Mucosa of descending colon (tissue), 1 donor: ENCODE measurements around the genes INAFM1, KPTN and NOP53.

DNA sequence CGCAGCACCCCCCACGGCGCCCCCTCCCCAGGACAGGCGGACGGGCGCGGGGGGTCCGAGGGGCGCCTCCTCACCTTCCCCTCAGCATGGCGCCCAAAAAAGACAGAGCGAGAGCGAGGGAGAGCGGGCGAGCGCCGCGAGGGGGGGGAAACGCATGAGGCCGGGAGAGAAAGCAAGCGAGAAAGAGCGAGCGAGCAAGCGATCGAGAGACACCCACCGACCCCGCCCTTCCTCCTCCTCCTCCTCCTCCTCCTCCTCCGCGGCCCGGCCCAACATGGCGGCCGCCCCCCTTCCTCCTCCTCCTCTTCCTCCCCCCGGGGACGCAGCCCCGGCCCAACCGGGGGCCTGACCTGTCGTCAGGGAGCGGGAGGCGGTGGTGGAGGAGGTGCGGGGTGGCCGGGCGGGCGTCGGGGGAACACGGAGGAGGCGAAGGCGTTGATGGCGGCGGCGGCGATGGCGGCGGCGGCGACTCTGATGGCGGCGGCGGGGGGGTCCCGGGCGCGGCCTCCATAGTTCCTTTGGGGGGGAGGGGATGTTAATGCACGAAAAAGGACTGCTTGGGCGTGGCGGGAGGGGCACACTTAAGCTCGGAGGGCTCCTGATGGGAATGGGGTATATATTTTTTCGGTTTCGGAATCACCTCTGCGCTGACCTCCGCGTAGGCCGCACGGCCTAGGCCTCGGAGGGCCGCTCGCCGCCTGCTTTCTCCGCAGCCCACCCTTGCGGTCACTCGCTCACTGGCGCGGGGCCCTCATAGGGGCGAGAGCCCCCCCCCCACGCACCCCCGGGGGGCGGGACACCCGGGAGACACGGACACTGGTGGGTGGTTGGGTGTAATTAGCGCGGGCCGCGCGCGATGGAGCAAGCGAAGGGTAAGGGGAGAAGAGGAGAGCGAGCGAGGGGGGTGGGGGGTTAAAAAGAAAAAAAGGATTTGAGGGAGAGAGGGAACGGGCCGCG, 1.2 kb downstream of the ZC3H4 start:
- PRO-cap, result bidirectional peak, plus-strand start at position 253 of the sequence, minus-strand start at position 156 of the sequence; bidirectional peak, plus-strand start at position 435 of the sequence, minus-strand start at position 485 of the sequence

- PRO-cap, result no peak
Observed at GRCh38 chr19:47158213-47158809, 27.7 kb downstream of the SAE1 start.

DNA sequence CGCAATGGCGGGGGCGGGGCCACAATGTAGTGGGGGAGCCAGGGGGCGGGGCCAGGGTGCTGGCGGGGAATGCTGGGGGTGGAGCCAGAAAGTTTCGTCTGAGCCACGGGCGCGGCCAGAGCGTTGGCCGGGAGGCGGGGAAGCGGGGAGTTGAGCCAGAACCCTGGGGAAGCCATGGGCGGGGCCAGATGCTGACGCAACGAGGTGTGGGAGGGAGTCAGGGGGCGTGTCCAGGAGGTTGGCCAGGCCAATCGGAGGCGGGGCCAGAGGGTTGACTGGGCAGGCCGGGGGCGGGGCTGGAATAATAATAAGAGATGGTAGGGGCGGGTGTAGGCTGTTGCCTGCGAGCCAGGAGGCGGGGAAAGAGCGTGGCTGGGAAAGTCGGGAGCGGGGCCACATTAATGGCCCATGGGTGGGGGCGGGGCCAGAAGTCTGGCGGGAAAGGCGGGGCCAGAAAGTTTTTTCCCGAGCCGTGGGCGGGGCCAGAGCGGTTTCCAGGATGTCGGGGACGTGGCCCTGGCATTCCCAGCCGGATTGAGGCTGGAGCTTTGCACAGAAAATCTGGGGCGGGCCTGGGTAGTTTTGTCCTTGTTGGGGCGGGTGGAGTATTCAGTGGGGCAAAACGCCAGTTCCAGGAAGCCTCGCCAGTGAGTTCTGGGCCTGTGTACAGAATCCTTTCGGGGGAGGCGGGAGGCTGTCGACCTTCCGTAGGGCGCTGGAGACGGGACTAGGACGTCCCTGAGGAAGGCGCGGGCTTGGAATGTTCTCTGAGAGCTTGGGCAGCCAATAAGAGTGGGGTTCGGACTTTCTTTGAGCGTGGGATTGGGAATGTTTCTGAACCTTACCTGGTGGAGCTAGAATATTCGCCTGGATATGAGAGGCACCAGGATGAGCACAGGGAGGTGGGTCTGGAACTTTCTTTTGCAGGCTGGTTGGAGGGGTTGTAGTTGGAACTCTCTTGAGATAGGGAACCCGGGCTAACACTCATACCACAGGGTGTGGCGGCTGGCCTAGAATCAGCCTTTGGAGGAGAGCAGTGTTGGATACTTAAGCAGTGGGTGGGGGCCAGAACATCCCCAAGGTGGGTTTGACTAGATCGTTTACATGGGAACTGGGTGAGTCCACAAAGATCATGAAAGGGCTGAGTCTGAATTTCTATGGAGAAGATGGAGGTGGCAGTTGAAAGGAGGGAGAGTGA, 1.1 kb downstream of the CCDC9 start:
- PRO-cap, result bidirectional peak, plus-strand start at position 490 of the sequence, minus-strand start at position 174 of the sequence; unidirectional peak, plus-strand start at position 522 of the sequence; unidirectional peak, plus-strand start at position 647 of the sequence; bidirectional peak, plus-strand start at position 718 of the sequence, minus-strand start at position 729 of the sequence

DNA sequence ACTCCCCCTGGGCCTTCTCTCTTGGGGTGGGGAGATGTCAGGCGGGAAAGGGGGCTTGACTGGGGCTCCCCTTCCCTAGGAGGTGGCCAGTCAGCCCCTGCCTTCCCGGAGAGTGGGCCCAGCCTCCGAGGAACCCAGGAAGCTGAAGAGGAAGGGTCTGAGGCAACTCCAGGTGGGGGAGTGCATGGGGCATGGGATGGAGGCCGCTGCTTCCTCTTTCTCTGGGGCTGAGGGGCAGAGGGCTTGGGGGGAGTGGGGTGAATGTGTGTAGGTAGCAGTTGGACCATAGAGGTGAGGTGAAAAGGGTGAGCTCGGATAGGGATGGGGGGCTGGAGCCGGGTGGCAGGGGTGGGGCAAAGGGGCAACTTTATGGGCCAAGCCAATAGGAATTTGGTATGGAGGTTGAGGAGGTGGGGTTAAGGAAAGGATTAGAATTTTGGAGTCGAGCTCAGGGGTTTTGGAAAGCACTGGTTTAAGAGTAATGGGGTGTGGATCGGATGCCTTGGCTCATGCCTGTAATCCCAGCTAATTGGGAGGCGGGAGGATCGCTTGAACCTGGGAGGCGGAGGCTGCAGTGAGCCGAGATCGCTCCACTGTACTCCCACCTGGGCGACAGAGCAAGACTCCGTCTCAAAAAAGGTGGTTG, 2.6 kb upstream of the INAFM1 start:
- PRO-cap, result no peak

- PRO-cap, result bidirectional peak, plus-strand start at chr19:47274883, minus-strand start at chr19:47274657
Observed at GRCh38 chr19:47274795-47275115, at the start of gene INAFM1. Gene INAFM1 (plus strand): TSS chr19:47274885.

GRCh38 chr19:47418478-47419296, 640 bp downstream of the MEIS3 start:
- PRO-cap, result no peak

DNA sequence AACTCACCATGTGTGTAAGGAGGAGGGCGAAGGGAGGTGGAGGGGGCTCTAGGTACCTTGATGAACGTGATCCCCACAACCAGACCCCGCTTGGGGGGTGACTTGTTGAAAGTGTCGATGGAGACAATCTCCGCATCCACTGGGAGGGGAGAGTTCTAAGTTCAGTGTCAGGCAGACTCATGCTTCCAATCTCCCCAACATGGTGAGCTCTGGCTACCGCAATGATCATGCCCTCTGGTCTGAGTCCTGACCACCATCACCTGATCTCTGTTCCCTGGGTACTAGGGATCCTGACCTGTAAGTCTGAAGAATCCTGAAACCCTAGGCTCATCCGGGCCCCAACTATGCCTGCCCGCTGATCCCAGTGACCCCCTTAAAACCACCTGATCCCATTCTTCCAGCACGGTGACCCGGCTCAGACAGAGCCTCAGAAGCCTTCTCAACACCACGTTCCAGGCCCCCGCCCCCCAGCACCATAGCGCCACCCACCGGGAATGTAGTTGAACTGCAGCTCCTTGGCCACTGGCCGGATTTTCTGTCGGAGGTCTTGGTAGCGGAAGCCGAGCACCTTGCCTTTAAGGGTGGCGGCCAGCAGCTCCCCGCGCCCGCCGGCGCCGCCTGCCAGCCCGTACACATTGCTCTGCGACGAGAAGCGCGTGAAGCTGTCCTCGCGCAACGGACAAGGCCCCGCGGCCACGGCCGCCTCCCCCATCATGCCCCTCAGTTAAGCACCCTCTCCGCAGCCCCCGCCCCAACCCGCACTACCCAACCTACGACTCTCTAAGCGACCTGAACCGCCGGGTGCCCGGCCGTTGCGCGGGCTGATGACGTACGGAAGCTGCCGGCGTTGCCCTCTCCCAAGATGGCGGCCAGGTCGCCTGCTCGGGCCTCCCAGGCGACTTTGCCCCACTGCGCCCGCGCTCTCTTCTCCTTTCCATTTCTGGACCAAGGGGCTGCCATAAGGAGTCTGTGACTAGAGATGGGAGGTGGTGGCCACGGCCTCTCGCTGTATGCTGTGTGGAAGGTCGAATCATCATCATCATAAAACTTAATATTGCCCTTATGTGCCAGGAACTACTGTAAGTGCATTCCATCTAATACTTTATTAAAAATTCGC, at the start of gene KPTN:
Gene KPTN (minus strand): TSS at position 774 of the 1,117 bp plus-strand sequence.
- PRO-cap, result bidirectional peak, plus-strand start at position 937 of the sequence, minus-strand start at position 752 of the sequence

DNA sequence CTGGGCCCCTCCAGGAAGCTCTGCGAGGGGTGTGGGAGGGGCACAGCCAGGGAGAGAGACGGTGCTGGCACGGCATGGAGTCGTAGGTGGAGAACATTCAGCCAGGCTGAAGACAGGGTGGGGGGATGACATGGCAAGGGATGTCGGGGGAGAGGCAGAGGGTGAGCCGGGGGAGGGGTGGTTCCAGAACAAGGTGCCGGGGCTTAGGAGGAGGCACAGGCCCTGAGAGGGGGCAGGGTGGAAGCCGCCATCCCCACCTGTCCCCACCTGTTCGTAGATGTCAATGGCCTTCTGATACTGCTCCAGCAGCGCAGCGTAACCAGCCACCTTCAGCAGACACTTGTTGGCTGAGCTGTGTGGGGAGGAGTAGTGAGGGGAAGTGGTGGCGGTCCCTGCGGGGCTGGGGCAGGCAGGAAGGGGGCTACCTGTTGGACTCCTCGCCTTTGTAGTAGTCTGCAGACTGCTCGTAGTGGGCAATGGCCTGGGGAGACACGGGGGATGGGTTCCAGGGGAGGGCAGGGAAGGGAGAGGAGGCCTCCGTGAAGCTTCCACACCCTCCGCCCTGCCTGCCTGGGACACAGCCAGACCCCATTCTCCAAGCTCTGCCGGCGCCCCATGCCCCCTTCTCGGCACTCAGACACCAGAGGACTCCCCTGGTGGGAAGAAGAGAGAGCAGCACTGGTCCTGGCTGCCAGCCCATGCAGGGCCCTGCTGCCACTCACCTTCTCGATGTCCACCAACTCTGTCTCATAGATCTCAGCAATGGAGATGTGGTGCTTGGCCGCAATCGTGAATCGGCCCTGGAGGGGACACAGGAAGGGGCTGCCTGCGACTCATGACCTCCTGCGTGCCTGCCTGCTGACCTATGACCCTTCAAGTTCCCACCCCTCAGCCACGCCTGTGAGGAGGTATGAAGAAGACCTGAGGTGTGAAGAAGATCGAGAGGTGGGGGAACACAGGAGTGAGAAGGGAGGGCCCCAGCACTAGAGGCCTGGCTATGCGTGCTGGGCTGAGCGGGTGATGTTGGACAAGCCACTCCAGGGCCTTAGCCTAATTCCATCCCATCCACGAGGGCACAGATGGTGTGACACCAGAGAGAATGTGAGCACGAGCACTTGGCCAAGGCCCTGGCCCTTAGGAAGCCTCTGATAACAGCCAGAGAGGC, 9.1 kb upstream of the KPTN start:
- PRO-cap, result no peak

- PRO-cap, result no peak
Observed at GRCh38 chr19:47495314-47495773, 11.3 kb upstream of the KPTN start.

DNA sequence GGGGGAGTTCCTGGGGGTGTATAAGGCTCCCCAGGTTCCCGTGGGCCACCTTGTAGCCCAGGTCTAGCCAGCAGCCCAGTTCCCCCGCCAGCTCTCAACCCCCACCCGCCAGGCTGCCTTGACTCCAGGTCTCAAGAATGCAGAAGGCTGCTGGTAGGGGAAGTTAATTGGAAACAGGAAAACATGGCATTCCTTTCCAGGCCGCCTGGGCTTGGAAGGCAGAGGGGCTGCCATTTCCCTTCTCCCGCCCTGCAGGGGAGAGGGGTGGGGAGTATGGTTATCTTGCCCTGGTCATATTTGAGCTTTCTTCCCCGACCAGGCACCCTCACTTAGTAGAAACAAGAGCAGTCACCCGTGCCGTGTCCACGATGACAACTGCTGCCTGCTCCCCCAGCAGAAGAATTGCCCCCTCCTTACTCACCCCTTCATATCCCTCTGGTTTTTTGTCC, 4.3 kb downstream of the BICRA start:
- PRO-cap, result no peak

DNA sequence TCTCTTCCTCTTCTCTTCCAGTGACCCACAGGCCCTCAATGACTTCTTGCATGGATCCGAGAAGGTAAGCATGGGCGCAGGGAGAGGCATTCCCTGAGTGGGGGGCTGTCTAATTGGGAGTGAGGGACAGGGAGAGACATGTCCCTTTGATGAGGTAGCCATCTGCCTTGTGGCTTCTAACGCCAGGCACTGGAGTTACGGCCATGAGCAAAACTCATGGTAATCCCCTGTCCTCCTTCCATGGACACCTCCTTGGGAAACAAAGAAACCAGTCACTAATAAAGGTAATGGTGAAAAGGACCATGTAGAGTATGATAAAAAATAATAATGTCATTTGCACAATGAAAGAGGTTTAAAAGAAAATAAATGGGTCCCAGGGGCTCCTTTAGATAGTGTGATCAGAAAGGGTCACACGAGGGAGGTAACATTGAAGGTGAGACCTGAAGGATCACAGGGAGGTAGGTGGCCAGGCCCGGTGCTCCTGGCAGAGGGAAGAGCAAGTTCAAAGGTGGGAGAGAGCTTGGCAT, 39.5 kb upstream of the EHD2 start:
- PRO-cap, result no peak

DNA sequence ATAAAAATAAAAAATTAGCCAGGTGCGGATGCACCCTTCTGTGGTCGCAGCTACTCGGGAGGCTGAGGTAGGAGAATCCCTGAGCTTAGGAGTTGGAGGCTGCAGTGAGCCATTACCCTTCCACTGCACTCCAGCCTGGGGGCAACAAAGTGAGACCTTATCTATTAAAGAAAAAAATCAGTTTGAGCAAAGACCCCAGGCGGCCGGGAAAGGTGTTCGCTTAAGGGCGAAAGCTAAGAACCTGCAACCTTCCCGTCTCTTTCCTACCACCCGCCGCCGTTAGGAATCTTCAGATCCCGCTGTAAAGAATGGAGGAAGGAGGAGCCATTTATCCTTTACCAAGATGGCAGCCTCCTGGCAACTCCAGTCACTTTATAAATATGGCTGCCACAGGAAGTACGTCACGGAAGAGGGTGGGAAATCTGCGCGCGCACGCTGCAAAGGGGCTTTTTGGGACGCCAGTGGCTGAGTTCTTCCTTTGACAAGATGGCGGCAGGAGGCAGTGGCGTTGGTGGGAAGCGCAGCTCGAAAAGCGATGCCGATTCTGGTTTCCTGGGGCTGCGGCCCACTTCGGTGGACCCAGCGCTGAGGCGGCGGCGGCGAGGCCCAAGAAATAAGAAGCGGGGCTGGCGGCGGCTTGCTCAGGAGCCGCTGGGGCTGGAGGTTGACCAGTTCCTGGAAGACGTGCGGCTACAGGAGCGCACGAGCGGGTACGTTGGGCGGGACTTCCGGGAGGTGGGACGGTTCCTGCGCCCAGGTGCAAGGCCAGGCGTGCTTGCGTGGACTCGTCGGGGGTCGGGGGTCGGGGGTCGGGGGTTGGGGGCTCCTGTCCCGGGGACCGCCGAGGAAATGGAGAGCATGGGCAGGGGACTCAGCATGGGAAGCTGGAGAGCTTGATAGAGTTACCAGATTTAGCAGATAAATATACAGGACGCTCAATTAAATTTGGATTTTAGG, at the start of gene NOP53:
Gene NOP53 (plus strand): TSS at position 473 of the 957 bp plus-strand sequence.
- PRO-cap, result bidirectional peak, plus-strand start at position 468 of the sequence, minus-strand start at position 345 of the sequence; bidirectional peak, plus-strand start at position 743 of the sequence, minus-strand start at position 708 of the sequence

GRCh38 chr19:47881695-47881942, 4.5 kb downstream of the SULT2A1 start:
- PRO-cap, result no peak

DNA sequence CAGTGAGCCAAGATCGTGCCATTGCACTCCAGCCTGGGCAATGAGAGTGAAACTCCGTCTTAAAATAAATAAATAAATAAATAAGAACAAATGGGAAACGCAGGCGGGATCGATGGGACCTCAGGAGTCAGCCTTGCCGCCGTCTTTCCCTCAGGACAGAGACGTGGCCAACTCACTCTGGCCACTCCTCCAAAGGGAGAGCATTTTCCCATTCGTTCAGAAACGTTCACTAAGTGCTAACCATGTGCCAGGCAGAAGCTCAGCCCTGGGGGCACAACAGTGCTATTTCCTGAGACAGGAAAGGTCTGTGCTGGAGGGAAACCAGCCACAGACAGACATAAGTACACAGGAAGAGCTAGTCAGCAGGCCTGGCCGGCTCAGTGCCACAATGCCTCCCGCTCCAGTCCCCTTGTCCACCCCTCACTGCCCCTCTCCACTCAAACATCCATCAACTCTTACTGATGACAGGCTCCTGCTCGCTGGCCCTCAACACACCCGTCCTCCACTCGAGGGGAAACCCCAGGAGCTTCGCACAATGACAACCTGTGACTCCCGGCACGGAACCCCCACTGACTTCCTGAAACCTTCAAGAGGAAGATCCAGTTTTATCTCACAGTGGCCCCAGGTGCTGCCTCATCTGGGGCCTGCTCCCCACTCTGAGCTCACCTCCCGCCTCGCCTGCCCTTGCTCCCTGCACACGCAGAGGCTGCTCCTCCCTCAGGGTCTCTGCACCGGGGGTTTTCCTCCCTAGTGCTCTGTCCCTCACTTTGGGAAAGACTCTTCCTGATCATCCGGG, 11.3 kb upstream of the PLA2G4C start:
- PRO-cap, result no peak

DNA sequence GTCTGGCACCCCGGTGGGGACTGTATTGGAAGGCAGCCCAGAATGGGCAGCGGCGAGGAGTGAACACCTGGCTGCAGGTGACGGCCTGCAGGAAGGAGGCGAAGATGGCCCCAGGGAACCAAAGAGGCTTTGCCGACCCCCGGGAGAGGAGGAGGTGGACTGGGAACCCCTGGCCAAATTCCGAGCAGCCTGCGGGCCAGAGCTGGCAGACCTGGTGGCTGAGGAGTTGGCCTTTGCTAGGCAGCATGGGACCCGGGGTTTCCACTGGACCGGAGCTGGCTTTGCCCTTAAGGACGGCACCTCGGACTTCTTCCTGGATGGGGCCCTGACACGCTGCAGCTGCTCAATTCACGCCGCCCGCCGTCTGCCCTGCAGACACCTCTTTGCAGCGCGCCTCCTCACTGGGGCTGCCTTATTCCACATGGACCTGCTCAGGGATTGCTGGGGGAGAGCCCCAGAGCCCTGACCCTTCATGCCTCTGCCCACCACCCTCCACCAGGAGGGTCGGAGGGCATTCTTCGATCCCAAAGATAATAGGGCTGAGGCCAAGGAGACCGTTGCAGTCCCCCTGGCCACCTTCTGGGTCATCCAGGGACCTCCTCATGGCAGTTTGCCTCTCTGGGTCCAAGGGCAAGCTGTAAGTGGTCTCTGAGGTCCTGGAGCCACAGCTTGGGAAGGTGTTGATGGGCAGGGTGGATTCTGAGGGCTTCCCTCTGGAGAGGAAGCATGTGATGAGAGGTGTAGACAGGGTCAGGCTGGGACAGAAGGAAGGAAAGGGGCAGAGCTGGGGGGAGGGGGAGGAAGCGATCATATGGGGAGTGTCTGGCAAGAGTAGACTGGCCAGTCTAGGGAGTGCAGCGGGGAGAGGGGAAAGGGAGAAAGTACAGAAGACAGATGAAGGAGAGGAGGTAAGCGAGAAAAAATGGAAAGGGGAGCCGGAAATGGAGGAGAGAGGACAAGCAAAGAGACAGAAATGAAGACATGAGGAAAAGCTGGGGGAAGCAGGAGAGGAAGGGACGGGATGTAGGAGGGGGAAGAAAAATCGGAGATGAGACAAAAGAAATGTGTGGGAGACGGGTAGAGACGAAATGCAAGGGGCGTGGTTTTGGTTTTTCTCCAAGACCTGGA, 26.2 kb downstream of the ZSWIM9 start:
- PRO-cap, result no peak

- PRO-cap, result bidirectional peak, plus-strand start at chr19:48333241, minus-strand start at chr19:48332946; unidirectional peak, plus-strand start at chr19:48333465
Observed at GRCh38 chr19:48333092-48333615, 7.8 kb downstream of the EMP3 start.

DNA sequence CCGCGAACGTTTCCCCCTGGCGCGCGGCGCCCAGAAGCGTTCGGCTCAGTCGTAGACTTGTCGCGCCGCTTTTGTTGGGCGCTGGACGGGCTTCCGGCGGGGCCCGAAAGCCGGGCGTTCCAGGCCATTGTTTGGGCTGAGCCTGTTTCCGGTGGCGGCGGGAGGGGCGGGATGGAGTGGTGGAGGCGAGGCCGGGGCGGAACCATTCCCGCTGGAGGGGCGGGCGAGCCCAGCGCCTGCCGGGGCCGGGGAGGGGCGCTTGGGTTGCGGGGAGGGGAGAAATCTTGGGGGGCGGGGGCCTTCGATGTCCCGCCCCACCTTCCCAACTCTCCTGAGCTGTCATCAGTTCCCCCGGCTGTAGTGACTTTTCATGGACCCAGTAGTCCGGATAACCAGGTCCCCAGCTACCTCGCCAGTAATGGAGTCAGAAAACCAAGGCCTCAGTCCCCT, 445 bp downstream of the CYTH2 start:
- PRO-cap, result unidirectional peak, minus-strand start at position 138 of the sequence

DNA sequence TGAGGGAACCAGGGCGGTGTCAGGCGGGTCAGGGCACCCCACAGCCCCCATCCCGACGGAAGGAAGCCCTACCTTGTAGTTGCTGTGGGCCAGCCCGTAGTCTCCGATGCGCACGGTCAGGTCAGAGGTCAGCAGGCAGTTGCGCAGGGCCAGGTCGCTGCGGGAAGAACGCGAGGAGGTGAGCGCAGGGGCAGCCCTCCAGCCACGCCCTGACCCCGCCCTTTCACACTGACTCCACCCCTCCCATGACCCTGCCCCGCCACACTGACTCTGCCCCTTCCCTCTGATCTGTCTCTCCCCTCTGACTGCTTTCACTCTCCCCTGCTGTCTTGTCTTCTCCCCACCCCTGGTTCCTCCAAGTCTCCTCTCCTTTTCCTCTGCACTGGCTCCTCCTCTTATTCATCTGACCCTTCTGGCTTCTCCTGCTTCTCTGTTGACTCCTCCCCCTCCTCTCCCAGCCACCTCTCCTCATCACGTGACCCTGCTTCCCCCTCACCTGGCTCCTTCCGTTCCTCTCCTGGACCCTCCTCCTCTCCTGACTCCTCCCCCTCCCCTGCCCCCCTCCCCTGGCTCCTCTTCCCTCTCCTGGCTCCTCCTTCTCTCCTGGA, 10.1 kb downstream of the LMTK3 start:
- PRO-cap, result no peak

GRCh38 chr19:48502014-48502721, 9.5 kb downstream of the LMTK3 start:
- PRO-cap, result no peak

DNA sequence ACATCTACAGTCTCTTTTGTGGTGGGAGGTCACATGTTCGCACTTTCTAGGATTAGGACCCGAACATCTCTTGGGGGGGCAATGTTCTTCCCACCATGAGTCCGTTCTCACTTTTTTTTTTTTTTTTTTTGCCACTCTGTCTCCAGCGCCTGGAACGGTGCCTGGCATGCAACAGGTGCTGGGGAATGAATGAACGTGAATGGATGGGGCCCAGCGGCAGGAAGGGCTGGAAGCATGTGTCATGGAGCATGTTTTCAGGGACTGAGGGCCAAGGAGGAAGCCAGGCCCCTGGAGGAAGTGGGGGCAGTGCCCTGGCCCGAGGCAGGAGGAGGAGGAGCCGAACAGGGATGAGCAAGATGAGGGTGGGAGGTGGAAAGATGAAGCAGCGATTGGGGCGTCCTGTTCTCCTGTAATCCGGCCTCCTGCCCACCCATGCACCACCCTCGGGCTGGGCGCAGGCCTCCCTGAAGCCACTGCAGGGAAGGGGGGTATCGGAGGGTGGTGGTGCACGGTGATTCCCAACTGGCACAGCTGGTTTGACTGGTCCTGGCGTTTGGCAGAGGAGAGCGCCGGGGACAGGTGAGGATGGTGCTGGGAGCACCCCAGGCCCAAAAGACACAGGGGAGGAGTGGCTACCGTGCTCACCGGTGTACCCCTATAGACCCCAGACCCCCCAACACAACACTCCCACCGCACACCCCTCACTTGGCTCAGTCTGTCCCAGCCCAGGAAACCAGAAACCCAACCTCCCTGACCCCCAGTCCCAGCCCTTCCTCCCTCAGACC, 8.7 kb upstream of the SULT2B1 start:
- PRO-cap, result no peak